Peyer's patch (tissue), 4 donors: ENCODE data around the gene EED.

GRCh38 chr11:85719510-85719881 lies 33.5 kb upstream of the CCDC89 start:
- PRO-cap, result no peak
- RAMPAGE, long total RNA, 4 experiments, result no peak in any of the 4 experiments

DNA sequence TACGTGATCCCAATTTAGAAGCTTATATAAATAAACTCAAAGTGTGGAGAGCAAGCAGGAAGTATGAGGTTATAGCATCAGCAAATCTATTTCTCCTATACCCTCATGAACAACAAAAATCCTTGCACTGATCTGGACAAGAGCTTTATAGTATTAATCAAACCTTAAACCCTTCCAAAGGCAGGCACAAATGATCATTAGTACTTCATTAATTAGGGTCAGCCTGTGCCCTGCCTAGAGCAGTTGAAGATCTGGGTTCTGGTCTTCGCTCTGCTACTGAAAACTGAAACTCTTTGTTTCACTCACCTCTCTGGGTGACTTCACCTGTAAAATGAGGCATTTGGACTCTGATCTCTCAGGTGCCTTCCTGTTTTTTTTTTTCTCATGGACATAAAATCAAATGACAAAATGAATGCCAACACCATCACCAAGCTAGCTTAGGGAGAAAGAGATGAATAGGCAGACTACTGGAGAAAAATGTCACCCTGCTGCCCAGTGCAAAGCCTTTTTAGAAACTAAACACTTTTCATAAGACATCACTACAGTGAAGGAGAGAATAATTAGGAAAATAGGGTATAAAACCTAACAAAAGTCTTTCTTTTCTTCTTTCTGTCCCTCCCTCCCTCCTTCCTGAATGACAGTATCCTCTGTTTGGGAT lies 36.2 kb downstream of the SYTL2 start:
- PRO-cap, result unidirectional peak, minus-strand start at position 285 of the sequence
- RAMPAGE, long total RNA, 4 experiments, result no peak in any of the 4 experiments

DNA sequence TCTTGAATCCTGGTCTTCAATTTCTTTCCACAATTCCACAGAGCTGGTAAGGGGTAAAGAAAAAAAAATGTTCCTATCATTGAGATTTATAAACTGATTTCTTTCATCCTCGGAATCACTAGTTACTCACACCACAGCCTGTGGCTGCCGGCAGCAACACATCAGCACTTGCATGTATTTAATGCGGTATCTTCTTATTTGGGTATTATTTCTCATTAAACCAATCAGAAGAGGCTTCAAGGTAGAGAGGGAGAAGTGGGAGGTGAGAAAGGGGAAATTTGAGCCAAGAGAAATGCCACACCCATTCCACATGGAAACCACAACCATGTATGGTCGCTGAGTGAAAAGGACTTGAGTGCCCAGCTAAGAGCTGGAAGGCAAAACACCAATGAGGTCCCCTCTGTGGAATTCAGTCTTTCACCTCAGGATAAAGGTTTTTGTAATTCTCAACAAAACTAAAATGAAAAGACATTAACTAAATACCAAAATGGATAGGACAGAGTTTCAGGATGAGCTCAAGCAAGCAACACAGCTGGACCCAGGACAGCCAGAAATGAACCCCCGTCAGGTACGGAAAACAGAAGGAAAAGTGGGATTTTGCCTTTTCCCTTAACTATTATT lies 26.0 kb downstream of the SYTL2 start:
- PRO-cap, result no peak
- RAMPAGE, long total RNA, 4 experiments, result no peak in any of the 4 experiments

DNA sequence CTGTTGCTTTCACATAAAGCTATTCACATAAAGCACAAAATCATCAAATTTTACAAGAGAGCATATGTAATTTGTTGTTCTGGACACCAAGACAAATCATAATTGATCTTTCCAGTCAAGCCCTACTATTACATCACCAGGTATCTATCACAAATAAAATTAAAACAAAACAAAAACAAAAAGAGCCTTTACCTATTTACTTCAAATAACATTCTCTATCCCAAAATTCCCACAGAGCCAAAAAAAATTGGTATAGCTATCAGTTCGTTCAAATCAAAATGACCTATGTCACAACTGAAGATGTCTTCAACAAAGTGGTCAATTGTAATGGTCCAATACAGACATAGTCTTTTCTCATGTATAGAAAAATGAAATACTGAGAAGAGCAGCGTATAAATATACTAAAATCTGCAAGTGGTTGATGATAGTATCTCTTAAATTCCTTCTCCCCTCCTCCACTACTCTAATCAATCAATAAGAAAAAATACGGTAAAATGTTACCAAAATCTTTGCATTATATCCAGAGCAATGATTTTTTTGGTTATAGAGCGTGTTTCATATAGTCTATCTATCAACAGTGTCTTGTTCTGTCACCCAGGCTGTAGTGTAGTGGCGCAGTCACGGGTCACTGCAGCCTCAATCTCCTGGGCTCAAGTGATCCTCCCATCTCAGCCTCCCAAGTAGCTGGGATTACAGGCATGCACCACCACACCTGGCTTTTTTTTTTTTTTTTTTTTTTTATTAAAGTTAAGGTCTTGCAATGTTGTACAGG lies 105.5 kb downstream of the PICALM start:
- PRO-cap, result no peak
- RAMPAGE, long total RNA, 4 experiments, result no peak in any of the 4 experiments

- PRO-cap, result unidirectional peak, minus-strand start at chr11:86041971
- RAMPAGE, long total RNA, 4 experiments, result no peak in any of the 4 experiments
These were observed 27.0 kb downstream of the PICALM start for GRCh38 chr11:86041804-86042423.

DNA sequence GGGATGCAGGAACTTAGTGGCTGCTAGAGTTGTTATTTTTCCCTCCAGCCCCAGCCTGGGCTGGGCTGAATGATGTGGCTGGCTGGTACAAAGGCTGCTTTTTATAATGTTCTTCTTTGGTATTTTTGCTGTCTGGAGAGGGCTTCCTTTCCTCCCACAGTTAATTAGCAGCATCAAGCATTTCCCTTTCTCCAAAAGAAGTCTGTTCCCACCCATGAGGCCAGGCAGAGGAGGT lies 82.9 kb upstream of the PICALM start:
- PRO-cap, result no peak
- RAMPAGE, long total RNA, 4 experiments, result no peak in any of the 4 experiments

- PRO-cap, result bidirectional peak, plus-strand start at chr11:86244789, minus-strand start at chr11:86244455; unidirectional peak, plus-strand start at chr11:86244827; bidirectional peak, plus-strand start at chr11:86245236, minus-strand start at chr11:86245051; unidirectional peak, plus-strand start at chr11:86245501
- RAMPAGE, long total RNA, 4 experiments, result start-site peak on the plus strand in 3 of 4 experiments, at chr11:86244740-86245222 at its widest, 40 to 79 reads per replicate
These were observed at the start of gene EED for GRCh38 chr11:86244649-86245741. Gene EED (plus strand): TSS chr11:86244753.

DNA sequence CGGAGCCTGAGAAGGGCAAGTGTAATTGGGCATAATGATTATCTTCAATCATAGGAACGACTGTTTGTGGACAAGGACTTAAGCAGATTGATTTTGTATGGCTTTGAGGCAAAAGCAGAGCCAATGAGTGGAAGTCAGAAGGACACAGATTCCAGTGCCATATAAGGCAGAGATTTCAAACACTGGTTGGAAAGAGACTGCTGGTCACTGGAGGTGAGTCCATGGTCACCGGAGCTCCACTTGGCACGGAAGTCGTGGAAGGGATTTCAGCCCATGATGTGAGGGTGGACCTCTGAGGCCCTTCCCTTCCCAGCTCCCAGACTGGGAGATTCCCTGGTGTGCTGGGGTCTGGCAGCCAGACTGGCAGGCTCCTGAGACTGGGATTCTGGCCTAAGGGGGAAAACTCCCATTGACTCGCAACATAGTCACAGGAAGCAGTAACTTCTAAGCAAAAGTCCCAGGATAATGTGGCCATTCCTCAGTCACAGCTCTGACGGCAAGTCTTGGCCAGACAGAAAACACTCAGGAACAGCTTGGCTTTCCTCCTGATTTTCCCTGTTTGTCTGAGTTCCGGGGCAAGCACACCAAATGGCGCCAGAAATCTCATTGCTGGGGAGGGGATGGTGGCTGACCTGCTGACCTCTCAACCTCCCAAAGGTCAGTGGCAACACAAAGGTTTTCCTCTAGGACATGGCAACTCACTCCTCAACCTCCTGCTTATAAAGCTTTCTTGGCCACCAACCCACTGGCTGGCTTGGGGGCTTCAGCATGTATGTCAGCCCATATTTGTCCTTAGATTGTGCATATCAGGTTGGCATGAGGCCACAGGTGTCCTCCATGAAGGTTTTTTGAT lies 99.4 kb downstream of the CCDC81 start:
- PRO-cap, result no peak
- RAMPAGE, long total RNA, 4 experiments, result no peak in any of the 4 experiments

DNA sequence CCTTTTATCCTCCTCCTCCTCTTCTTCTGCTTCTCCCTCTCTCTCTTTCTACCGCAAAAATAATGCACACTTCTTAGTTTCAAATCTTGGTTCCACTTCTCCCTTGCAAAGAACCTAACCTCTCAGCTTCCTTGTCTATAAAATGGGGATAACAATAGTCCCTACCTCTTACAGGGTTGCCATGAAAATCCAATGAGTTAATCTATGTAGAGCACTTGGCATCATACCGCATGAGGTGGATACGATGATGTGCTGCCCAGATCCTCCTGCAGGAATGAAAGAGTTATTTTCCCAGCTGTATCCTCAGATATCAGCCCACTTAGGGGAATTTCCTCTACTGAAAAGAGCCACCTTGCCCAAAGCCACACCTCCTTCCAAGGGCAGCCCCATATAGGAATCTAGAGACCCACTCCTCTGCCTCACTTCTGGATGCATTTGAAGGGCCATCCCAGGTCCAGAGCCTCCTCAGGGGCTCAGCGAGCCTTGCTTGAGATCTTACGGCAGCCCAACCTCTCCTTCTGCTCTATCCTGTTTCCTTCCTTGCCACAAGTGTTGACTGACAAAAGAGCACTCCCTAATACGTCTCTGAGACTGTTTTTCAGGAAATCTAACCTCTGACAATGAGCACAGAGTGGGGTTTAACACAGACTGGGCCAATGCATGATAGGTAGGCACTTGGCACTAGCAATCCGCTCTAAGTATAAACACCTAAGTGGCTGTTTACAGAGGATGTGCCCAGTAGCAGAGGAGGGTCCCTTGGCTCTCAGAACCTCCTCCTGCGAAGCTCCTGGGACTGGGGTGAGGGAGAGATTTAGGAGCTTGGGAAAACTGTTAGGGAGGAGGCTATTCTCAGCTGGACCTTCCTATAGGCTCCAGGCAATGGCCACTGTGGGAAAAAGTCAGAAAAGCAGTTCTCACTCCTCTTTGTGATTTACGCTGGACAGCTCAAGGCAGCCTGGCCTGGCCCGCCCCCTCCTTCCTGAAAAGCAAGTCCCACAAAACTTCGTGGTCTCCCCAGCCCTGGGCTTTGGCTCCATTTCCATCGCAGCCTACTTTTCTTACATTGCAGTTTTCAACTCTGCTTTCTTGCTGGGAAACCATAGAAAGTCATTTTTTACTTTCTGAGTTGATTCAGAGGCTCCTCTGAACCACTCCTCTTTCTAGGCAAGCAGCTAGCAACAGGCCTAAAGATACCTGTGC lies 128.7 kb downstream of the CCDC81 start:
- PRO-cap, result unidirectional peak, minus-strand start at position 520 of the sequence
- RAMPAGE, long total RNA, 4 experiments, result start-site peak on the minus strand in 2 of 4 experiments, centred at positions 122 to 258 of the sequence, 5 to 7 reads per replicate

- PRO-cap, result bidirectional peak, plus-strand start at chr11:86511326, minus-strand start at chr11:86511185
- RAMPAGE, long total RNA, 4 experiments, result start-site peak on the minus strand in 2 of 4 experiments, at chr11:86510955-86511601 at its widest, 10 to 14 reads per replicate
These were observed 136.5 kb downstream of the CCDC81 start for GRCh38 chr11:86511062-86511681.

- PRO-cap, result no peak
- RAMPAGE, long total RNA, 4 experiments, result no peak in any of the 4 experiments
These were observed 176.6 kb downstream of the CCDC81 start for GRCh38 chr11:86551175-86551771.

- PRO-cap, result no peak
- RAMPAGE, long total RNA, 4 experiments, result no peak in any of the 4 experiments
These were observed 177.2 kb upstream of the PRSS23 start for GRCh38 chr11:86623054-86623642.

DNA sequence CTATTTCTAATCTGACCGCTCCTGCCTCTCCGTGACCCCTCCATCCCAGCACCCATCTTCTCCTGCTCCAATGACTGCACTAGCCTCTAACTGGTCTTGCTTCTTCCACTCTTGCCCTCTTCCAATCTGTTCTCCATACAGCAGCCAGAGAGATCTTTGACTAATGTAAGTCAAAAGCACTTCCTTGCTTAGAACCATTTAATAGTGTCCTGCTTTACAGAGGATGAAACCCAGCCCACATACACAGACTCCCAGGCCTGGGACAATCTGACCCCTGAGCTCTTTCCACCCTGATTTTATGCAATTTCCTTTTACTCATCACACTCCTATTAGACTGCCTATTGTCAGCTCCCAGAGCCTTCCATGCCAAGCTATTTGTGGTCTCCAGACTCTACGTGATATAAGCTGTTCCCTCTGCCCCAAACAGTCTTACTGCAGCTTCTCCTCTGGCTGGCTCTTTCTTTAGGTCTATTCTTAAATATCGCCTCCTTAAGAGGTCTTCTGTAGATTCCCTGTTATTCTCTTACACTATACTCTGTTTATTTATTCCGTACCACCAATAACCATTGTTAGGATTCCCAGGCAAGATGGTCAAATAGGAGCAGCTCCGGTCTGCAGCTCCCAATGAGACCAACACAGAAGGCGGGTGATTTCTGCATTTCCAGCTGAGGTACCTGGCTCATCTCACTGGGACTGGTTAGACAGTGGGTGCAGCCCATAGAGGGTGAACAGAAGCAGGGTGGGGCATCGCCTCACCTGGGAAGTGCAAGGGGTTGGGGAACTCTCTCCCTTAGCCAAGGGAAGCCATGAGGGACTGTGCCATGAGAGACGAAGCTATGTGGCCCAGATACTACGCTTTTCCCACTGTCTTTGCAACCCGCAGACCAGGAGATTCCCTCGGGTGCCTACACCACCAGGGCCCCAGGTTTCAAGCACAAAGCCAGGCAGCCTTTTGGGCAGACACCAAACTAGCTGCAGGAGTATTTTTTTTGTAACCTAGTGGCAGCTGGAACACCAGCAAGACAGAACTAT lies 155.8 kb upstream of the PRSS23 start:
- PRO-cap, result no peak
- RAMPAGE, long total RNA, 4 experiments, result no peak in any of the 4 experiments

DNA sequence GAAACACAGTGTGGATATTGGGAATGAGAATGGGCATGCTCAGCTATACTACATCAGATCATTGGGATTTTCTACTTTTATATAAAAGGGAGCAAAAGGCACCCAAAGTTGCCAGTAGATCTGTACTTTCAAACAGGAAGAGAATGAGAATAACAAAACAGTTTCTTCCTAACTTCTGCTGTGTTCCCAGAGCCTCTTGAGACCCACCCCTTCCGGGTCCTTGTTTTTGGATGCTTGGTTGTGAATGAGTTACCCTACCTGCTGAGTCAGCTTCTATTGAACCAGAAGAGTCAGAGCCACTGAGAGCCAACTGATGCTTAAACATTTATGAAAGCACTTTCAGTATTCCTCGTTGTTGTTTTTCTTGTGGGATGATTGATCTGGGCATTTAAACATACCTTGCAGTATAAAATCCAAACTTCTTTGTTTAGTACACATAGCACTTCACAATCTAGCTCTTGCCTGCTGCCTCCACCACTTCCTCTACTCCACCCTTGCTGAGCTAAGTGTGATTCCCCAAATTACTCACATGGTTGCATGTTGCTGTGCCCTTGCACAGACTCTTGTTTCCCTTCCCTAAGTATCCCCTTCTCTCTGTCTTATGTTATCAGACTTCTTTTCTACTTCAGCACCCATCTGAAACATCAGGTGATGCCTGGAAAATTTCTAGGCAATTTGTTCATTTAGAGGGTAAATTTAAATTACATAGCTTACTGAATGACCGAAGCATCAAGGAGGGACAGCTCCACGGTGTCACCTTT lies 5.6 kb downstream of the PRSS23 start:
- PRO-cap, result no peak
- RAMPAGE, long total RNA, 4 experiments, result no peak in any of the 4 experiments

DNA sequence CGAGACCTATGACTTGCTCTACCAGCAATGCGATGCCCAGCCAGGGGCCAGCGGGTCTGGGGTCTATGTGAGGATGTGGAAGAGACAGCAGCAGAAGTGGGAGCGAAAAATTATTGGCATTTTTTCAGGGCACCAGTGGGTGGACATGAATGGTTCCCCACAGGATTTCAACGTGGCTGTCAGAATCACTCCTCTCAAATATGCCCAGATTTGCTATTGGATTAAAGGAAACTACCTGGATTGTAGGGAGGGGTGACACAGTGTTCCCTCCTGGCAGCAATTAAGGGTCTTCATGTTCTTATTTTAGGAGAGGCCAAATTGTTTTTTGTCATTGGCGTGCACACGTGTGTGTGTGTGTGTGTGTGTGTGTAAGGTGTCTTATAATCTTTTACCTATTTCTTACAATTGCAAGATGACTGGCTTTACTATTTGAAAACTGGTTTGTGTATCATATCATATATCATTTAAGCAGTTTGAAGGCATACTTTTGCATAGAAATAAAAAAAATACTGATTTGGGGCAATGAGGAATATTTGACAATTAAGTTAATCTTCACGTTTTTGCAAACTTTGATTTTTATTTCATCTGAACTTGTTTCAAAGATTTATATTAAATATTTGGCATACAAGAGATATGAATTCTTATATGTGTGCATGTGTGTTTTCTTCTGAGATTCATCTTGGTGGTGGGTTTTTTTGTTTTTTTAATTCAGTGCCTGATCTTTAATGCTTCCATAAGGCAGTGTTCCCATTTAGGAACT lies 8.4 kb downstream of the PRSS23 start:
- PRO-cap, result no peak
- RAMPAGE, long total RNA, 4 experiments, result no peak in any of the 4 experiments

GRCh38 chr11:86814577-86815047 lies 14.3 kb downstream of the PRSS23 start:
- PRO-cap, result no peak
- RAMPAGE, long total RNA, 4 experiments, result no peak in any of the 4 experiments

DNA sequence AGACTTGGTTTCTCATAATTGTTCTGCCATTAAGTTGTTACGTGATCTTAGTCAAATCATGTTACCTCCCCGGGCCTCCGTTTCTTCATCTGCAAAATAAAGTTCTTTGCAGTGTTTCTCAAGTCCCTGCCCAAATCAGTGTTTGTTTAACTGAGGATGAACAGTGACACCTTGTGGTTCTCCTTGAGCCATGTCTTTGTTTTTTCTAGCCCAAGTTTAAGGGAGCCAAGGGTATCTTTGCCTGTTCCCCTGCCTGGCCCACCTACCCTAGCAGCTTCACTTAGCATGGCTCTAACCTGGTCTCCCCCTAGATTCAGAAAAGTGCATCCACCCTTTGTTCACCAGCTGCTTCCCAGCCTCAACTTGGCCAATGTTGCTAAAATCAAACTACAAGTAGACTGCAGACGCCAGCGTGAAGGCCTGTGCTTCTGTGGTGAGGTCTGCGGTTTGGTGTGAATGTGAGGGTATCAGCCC lies 35.6 kb downstream of the FZD4 start:
- PRO-cap, result no peak
- RAMPAGE, long total RNA, 4 experiments, result no peak in any of the 4 experiments

GRCh38 chr11:86920748-86921598 lies 34.2 kb downstream of the FZD4 start:
- PRO-cap, result no peak
- RAMPAGE, long total RNA, 4 experiments, result start-site peak on the minus strand in 1 of 4 experiments, at chr11:86920866-86921123 at its widest, 5 reads per replicate

DNA sequence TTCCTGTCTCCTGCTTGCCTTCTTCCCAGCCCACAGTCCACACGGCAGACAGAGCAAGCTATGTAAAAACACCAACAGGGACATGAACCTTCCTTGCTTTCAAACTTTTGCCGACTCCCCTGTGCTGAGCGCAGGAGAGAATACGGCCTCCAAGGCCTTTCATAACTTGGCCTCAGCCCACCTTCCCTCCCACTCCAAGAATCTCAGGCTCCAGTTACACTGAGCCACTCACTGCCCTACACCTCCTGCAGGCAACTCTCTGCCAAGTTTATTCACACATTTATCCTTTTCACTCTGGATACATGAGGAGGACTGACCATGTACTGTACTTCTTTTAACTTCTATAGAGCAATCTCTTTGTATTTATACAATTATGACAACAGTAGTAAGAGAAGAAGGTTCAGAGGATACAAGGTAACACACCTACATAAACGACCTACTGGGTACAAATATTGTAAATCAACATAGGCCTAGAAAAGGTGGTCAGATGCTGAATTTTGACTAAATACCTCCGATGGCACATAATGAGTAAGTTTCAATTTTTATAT lies 14.6 kb downstream of the FZD4 start:
- PRO-cap, result no peak
- RAMPAGE, long total RNA, 4 experiments, result no peak in any of the 4 experiments

DNA sequence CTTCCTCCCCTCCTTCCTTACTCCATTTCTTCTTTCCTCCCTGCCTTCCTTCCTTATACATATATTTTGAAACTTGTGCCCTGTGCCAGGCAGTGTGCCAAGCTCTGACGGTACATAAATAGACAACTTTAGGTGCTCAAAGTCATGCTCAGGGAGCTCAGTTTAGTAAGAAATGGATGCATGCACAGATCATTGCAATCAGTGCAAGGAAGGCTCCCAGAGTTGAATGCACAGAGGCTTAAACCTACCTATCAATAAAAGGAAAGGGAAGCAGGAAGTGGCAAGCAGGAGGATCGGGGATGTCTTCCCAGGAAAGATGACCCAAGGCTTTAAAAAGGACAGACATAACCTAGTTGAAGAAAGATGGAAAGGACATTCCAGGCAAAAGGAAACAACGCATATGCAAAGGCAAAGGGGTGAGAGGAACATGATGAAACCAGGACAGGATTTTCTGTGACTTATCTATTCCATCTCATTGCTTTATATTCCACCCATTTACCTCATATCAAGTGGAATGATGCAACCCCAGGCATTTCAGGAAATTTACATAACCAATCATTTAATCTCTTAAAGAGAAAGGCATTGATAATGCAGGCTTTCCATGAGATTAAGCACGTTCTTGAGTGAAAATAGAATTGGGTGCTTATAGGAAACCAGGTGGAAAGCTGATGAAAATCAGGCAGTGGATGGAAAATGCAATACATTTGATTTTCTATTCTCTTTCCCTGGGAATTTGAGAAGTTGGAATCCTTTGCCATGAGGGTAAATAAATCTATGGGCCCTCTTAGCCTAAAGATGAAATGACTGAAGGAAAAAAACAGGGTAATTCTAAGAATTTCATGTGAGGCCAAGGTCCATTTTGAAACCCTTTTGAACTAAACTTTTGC lies 13.0 kb downstream of the FZD4 start:
- PRO-cap, result no peak
- RAMPAGE, long total RNA, 4 experiments, result no peak in any of the 4 experiments